Metastatic Pancreatic Carcinoma in the Ovary (tissue), 1 donor: ENCODE measurements around a stretch of chr10.

DNA sequence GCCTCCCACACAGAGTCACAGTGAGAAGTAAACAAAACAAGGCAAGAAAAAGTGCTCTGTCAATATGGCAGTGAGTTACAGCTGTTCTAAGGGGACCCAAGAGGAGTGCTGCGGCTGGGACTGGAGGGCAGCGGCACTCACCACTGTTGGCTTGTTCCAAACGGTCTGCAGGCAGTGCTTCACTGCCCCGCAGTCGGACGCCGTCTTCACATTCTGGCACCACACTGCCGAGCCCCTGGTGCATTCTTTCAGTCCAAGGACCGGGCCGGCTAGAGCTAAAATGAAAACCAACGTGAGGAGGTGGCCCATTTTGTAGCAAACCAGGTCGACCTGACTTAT is 16.9 kb downstream of the PSAP start:
- PRO-cap = no peak

DNA sequence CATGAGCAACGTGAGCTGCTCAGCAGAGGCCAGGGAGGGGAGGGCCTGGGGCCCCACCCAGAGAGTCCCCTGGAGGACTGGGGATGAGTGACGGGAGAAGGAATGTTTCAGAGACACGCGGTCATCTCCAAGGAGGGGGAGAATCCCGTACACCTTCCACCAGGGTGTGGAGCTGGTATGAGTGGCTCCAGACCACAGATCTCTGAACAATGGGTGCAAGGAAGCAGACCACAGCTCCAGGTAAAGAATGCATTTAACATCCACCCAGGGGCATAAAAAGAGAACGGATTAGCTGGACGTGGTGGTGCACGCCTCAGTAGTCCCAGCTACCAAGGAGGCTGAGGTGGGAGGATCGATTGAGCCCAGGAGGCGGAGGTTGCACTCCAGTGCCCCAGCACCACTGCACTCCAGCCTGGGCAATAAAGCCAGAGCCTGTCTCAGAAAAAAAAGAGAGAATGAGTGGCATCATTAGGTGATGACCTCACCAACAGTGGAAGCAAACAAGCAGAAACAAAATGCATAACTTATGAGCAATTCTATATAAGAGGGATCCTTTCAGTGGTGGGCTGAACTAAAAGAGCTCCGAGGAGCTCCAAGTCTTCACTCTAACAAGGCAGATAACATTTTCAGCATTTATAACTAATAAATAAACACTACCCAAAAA is 12.6 kb downstream of the PSAP start:
- PRO-cap = no peak

DNA sequence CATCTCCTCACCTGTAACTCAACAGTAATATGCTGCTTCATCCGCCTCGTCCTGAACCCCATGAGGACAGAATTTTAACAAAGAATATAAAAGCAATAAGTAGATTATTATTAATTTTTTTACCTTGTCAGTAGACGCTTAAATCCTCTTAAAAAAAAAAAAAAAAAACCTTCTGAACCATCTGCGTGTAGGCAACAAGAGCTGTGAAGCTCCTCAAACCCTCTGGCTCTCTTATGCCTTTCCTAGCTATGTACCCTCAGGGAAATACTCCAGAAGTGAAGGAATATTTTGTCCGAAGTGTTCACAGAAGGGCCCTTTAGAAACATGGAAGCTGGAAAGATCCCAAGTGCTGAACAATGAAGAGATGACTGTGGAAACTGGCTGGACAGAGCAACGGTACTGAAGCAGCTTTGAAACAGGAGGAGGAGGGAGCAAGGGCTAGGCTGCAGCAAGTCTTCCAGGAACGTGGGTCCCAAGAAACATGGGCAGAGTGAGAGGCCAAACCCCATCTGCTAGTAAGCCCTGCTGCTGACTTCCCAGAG is 2.9 kb upstream of the PSAP start:
- PRO-cap = no peak

GRCh38 chr10:71888578-71889447 is 37.8 kb upstream of the PSAP start:
- PRO-cap = bidirectional peak, plus-strand start at chr10:71889055, minus-strand start at chr10:71889000; bidirectional peak, plus-strand start at chr10:71889122, minus-strand start at chr10:71889139; unidirectional peak, minus-strand start at chr10:71889344

GRCh38 chr10:71965457-71966113 is 1.4 kb downstream of the CHST3 start:
- PRO-cap = no peak

GRCh38 chr10:71985464-71985898 is 21.3 kb downstream of the CHST3 start:
- PRO-cap = no peak

DNA sequence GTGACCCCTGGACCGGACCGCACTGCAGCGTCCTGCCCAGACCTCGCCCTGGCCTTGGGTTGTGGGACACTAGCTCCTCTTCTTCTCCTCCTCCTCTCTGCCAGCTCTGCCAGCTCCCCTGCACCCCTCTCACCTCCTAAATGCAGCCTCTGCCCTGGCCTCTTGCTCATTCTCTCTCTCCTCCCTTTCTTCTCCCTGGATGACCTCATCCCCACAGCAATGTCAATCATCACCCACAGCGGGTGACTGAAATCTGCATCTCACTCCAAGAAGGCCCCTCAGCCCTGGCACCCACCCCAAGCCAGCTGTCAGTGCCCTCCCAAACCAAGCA is 19.3 kb downstream of the SPOCK2 start:
- PRO-cap = no peak

DNA sequence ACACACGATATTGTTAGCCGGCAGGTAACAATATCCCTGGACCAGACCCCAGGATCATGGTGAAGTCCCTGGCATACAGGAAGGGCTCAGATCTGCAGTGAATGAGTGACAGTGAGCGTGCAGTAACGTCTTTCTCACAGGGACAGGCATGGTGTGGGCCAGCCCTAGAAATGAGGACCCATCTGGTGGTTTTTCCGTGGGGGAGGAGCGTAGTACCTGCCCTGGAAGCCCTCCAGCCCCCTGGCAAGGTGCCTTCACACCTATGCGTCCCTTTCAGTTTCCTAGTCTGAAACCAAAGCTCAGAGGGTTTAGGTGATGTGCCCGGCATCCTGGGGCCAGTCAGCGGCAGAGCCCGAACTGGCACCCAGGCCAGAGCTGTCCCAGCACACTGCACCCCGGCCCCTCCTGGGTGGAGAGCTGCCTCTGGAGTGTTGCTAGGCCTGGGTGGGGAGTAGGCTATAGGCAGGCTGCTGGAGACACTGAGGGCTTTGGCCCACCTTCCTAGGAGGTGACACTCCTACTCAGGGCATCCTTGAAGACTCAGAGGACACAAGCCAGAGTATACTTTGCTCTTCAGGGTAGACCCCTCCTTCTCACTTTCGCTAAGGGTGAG is 4.2 kb downstream of the SPOCK2 start:
- PRO-cap = no peak

DNA sequence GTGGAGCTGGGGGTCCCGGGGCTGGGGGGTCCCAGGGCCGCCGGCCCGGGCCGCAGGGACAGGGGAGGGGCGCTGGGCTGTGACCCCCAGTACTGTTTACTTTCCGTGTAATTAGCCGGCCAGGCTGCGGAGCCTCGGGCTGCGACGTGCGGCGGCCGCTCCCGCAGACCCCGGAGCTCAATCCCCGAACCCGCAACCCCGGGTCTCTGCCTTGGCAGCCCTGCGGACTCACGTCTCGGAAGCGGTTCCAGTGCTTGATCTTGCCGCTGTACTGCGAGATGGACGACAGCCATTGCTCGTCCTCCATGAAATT is 487 bp downstream of the SPOCK2 start:
- PRO-cap = no peak

DNA sequence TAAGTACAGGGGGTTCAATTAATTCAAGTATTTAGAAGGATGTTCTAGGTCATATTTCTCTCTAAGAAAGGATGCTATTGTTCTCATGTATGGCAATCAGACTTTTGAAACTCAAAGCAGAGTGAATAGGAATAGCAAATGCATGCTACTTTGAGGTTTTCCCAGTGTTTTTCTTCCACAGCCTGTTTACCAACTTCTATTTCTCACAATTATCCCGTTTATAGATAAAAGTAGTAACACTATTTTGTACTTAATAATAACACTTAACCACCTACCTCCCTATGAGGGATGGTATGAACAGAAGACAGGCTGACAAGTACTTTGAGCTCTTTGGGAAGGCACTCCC is 17.9 kb upstream of the SPOCK2 start:
- PRO-cap = no peak

- PRO-cap = no peak
Observed at GRCh38 chr10:72238410-72239090, 22.5 kb upstream of the ASCC1 start.

- PRO-cap = bidirectional peak, plus-strand start at chr10:72272957, minus-strand start at chr10:72272873; bidirectional peak, plus-strand start at chr10:72273106, minus-strand start at chr10:72273140
Observed at GRCh38 chr10:72272517-72273221, 1.1 kb upstream of the DDIT4 start.

DNA sequence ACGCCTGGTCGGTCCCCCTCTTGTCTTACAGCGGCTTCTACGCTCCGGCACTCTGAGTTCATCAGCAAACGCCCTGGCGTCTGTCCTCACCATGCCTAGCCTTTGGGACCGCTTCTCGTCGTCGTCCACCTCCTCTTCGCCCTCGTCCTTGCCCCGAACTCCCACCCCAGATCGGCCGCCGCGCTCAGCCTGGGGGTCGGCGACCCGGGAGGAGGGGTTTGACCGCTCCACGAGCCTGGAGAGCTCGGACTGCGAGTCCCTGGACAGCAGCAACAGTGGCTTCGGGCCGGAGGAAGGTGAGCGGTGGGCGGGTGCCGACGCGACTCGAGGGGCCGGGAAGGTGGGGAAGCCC is 378 bp downstream of the DDIT4 start:
- PRO-cap = no peak

DNA sequence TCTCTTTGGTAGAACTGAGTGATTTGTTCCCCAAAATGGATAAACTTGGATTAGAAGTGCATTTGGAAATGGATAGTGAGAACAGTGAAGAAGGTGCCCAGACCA is 3.3 kb downstream of the DDIT4 start:
- PRO-cap = no peak

GRCh38 chr10:72297590-72298545 is 24.1 kb downstream of the DDIT4 start:
- PRO-cap = unidirectional peak, minus-strand start at chr10:72297835; bidirectional peak, plus-strand start at chr10:72298203, minus-strand start at chr10:72298101

- PRO-cap = unidirectional peak, plus-strand start at chr10:72326785
Observed at GRCh38 chr10:72326504-72327378, 28.0 kb downstream of the DNAJB12 start.

GRCh38 chr10:72334745-72335482 is 19.8 kb downstream of the DNAJB12 start:
- PRO-cap = no peak

DNA sequence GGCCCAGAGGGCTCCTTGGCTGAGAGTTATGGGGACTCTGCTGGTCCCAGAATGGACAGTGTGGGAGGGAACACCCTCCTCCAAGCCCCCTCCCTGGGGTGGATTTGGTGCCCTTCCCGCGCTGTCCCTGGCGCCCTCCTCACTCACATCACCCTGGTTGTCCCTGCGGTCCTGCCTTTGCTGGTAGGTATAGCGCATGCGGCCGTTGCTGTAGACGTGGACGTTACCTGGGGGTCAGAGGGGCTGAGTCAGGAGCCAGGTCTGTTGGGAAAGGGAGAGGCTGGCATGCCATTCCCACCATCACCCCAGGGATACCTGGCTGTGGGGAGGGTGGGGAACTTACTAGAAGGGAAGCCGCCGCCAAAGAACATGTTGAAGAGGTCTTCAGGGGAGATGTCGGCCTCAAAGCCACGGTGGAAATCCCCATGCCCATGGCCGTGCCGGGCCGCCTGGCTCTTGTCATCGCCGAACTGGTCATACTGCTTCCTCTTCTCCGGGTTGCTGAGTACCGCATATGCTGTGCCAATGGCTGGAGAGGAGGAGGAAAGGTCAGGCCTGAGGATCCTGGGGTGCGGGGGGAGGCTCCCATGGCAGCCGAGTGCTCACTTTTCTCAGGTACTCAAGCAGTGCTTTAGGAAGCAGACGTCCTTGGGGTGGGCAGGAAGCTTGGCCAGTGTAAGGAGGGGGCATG is 13.9 kb downstream of the DNAJB12 start:
- PRO-cap = no peak

- PRO-cap = no peak
Observed at GRCh38 chr10:72341953-72342378, 12.8 kb downstream of the DNAJB12 start.

DNA sequence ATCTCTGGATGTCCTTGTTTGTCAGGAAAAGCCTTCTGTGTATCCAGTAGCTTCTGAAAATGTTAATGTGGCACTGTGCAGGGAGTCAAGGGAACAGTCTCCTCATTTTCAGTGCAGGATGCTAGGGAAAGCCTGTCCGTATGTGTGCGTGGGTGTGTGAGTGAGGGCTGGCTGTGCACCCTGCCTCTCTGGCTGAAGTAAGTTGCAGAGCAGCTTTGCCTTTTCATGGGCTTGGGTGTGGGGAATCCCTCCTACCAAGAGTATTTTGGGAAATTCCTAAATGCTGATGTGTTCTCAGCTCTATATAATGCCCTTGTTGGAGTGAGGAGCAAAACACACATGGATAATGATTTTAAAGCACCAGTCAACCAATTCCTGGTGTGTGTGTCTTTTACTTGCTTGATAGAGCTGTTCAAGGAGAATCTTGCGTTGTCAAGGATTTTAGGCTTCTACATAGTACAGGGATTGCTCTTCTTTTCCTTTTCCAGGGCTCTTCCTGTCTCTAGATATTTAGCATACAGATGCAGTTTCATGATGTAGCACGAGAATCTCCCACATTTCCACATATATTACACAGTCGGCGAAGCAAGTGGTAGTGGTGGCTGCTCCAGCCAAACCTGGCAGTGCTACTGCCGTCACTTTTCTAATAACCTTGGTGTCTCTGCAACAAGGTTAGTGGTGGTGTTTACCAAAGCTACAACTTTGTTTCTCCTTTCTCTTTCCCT is 92.8 kb downstream of the MCU start:
- PRO-cap = no peak